ENCODE measurements around a stretch of chr7.

GRCh38 chr7:46577127-46577425 lies 656.0 kb upstream of the IGFBP3 start:
- PRO-cap, result no peak

DNA sequence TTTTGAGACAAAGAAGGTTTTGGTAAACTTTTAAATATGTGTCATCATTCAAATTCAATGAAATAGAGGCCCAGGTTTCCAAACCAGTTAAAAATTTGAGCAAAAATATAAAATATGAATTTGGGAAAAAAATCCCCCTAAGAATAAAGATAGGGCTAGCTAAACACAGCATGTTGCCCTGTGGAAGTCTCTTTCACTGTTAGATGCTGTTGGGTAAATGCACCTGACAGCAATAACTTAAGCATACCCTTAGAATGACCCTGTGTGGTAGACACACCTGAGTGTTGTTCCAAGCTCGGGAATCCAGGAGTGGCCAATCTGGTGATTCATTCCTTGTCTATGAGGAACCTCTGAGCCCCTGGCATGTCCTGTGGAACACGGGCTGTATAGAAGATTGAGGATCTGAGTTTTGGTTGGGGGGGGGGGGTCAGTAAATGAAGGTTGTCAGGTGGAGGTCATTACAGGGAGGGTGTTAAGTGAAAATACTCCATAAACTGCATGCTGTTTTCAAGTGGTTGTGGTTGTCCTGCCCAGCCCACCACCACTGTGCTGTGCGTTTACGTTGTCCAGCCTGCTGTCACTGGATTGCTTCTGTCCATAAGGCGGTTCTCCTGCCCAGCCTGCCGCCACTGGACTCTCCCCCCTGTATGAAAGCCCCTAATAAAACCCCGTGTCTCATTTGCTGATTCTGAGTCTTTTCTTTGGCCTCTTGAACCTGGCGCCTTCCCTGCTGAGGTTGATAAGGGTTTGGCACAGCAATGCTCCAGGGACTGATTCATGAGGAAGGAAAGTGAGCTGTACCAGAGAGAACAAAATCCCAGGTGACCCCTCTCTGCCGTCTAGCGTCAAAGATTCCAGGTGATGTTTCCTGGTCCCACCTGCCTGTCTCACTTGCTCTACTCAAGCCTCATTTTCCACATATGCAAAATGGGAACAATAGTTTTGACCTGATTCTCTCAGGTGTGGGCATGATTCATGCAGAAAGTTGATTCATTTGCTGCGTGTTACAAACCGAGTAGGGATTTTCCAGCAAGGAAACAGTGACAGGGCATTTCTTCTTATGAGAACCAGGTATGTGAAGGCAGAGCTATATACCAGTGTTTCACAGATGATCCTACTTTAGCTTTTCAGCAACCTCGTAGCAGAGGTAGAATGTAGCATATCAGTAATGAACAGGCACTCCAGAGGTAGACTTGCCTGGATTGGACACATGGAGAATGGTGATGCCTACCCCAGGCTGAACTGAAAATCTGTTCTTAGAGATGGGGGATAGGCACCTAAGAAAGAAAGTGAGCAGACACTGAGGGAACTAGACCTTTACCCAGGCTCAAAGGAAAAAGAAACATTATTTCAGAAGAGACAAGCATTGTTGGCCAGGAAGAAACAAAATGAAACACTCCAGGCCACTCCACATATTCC lies 730.4 kb upstream of the IGFBP3 start:
- PRO-cap, result no peak

GRCh38 chr7:47181702-47182399 lies 400.1 kb downstream of the TNS3 start:
- PRO-cap, result no peak

GRCh38 chr7:47327223-47327845 lies 254.6 kb downstream of the TNS3 start:
- PRO-cap, result no peak

DNA sequence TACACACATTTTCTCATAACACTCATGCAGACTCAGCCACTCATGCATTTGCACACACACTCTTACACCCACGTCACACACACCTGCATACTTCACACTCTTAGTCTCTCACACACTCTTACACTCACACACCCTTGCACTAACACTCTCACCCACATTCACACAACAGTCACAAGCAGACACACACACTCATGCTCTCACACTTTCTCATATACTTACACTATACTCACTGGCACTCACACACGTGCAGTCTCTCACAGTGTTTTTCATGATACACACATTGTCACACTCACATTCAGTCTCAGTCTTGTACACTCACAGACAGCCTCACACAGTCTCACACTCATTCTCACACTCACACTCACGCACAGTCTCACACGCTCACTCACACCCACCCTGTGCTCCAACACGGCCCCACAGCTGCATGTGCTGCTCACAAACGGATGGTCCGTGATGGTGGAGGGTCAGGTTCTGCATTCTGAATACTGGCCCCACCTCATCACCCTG lies 229.8 kb downstream of the TNS3 start:
- PRO-cap, result no peak

DNA sequence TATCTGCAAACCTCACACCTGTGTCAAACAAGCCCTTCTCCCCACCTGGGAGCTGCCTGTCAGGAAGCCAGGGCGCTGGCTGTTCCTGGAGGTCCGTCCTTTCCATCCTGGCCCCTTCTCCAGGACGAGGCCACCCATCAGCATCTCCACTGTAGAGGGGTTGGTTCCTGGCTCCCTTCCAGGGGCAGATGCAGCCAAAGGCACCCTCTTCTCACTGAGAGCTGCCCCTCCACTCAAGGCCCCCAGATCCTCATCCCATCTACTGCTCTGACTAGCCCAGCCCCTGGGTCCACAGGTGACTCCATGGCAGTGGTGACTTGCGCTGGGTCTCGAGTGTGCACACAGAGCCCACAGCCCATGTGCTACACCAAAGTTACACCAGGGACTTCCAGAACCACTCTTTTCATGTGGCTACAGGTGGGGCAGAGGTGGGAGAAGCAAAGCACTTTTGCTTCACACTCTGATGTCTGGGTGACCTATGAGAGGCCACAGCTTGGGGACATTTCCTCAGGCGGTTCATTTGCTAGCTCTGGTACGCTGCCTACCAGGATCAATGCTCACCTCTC lies 229.3 kb downstream of the TNS3 start:
- PRO-cap, result no peak

GRCh38 chr7:47362888-47363424 lies 219.0 kb downstream of the TNS3 start:
- PRO-cap, result no peak

GRCh38 chr7:47480010-47480475 lies 101.9 kb downstream of the TNS3 start:
- PRO-cap, result no peak

DNA sequence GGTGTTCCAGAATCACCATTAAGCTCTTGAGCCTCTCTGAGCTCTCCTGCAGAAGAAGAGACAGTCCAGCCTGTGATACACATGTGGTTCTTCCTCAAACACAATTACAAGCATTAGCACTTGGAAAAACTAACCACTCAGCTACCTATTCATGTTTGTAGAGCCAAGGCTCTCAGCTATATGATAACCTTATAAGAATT lies 52.4 kb downstream of the TNS3 start:
- PRO-cap, result no peak

DNA sequence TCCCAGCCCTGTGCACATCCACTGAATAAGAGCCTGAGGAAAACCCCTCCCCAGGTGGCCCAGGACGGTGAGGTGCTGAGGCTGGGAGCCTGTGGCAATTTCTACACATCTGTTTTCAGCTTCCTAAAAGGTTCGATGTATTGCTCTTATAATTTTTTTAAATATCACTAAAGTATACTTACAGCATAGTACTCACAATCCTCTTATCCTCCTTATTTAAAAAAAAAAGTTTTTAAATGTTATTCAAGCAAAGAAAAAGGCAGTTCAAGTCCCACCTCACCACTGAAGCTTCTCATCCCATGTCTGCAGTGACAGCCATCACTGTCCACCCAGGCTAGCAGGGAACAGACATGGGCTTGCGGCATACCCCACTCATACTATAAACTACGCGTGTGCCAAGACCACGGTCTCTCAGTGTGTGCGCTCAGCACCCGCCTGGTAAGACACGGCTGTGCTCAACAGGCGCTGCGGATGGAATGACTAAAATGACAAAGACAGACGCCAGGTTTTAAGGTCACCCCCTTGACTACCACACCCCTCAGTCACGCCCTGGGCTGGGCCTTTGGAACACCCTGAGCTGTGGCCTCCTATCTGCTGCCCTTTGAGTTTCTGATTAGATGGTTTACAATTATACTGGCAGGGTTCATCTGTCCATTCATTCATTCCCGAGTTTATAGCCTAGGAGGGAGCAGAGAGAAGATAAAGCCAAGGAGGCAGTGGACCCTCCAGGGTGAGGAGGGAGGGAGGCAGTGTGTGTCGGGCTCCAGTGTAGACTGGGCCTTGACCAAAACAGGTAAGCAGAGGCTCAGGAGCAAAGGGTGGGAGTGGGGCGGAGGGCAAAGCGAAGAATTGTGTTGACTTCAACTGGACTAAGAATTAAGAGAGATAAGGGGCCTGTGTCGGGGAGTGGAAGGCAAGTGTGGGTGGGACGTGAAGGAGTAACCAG lies 35.2 kb downstream of the TNS3 start:
- PRO-cap, result no peak

DNA sequence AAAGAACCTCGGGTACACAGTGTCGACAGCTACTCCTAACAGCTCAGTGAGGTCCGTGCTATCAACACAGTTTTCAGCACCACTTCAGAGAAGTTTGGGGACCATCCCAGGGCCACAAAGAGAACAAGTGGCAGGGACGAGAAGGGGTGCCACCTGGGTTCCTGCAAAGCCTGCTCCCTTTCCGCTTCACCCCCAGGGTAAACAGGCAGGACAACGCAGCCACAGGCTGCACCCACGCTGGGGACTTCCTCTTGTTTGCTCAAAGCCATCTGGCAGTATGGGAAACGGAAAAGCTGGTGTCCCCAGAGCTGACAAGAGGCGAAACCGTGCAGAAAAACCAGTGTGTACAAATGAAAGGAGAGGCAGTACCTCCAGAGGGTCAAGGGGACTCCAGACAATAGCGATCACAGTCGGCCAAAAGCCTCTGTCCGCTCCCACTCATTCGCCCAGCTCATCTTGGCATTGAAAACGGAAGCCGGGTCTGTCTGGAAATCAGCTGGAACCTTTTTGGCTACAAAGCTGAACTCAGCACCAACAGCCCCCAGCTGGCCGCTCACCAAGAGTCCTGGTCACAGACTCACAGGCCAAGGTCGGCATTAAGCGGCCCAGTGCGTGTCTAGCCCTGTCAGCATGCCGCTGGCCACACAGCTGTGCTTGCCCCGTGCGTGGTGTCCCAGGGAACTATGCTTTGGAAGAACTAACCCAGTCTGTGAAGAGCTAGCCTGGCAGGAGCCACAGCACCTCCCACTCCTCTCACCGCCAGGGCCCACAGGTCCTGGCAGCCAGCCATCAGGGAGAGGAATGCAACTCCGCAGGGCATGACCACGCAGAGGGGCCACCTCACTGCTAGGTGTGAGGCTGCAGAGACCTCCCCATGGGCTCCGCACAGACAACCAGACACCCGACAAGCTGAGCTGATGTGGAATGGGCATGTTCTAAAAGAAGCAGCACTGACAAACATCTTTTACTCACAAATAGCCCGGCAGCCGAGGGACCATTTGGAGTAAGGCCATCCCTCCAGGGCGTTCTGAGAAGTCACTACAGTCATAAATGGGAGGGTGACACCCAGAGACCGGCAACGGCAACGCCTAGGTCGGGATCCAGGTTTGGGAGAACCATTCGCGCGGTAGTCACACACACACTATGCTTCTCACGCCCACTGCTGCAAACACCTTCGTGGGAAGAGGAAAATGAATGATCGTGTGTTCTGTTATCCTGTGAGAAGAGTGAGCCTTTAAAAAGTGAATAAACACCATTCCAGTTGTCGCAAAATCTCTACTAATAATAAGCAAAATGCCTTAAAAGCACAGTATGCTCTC lies 10.2 kb downstream of the TNS3 start:
- PRO-cap, result no peak

- PRO-cap, result no peak
These were observed 7.2 kb downstream of the TNS3 start for GRCh38 chr7:47574709-47575132.

DNA sequence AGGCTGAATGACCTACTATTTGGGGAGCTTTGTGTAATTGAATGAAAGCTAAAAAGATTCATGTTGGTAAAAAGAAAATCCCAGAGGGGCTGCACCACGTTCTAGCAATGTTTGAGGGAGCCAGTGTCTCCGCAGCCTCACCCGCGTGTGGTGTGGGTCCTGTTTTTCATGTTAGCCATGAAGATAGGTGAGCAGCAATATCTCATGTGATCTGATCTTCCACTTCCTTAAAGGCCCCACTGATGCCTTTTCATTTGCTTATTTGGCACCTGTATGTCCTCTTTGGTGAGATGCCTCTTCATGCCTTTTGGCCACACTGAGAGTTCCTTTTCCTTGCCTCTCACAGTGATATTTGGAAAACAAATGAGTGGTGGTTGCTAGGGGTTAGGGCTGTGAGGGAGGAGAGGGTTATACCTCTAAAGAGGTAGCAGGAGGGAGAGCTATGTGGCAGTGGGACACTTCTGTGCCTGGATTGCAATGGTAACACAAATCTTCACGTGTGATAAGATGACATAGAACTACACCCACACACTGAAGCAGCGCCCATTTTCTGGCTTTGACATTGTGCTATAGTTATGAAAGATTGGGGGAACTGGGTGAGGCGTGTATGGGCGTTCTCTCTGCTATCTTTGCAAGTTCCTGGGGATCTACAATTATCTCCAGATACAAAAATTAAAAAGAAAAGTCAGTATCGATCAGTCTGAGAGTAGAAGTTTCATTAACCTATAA lies 90.4 kb upstream of the TNS3 start:
- PRO-cap, result no peak

GRCh38 chr7:47965183-47965573 lies 14.2 kb downstream of the HUS1 start:
- PRO-cap, result no peak

DNA sequence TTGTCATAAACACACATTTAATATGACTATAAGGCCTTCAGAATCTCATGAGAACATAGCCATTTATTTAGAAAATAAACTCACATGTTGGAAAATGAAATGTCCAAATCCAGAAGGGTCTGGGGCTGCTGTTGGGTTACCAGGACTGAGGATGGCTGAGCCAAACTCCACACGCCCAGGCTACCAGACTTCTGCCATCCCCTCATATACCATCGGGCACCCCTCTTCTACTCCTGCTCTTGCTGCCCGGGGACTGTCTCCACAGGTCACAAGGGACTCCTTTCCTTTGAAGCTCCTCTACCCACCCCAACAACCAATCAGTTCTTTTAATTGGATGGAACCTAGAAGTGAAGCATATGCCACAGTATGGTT lies 8.3 kb downstream of the HUS1 start:
- PRO-cap, result no peak

DNA sequence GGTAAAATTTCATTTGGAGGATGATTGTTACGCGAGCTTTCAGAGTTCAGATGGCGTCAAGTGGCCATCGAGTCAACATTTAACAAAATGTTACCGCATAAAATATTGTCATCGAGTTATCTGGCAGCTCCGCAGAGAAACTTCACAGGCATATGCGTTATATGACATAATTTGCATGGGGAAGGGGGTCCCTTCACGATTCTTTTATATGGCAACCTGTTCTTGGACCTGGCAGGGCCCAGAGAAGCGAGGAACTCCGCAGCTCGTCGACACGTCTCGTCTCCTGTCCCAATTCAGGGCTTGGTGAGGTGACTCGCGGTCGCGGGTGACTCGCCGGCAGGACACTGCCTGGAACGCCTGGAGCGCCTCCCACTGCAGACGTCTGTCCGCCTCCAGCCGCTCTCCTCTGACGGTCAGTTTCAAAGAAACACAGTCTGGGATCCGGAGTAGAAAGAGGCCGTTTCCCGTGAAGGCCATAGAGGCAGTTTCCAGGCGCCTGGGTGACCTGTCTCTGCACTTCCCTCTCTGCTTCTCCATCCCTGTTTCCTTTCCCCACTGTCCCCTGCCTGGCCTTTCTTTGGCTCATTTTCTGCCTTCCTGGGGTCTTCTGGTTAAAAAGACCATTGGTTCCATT lies 1.0 kb downstream of the UPP1 start:
- PRO-cap, result unidirectional peak, minus-strand start at position 282 of the sequence; unidirectional peak, minus-strand start at position 408 of the sequence

GRCh38 chr7:48101497-48102754 lies 12.9 kb downstream of the UPP1 start:
- PRO-cap, result no peak

GRCh38 chr7:49772455-49773220 lies 800 bp upstream of the VWC2 start:
- PRO-cap, result no peak

GRCh38 chr7:50120198-50120553 lies 24.5 kb downstream of the SPATA48 start:
- PRO-cap, result no peak

- PRO-cap, result no peak
These were observed 41.5 kb downstream of the IKZF1 start for GRCh38 chr7:50345830-50346589.